Measurements from ENCODE around the genes GSE1 and GINS2.

DNA sequence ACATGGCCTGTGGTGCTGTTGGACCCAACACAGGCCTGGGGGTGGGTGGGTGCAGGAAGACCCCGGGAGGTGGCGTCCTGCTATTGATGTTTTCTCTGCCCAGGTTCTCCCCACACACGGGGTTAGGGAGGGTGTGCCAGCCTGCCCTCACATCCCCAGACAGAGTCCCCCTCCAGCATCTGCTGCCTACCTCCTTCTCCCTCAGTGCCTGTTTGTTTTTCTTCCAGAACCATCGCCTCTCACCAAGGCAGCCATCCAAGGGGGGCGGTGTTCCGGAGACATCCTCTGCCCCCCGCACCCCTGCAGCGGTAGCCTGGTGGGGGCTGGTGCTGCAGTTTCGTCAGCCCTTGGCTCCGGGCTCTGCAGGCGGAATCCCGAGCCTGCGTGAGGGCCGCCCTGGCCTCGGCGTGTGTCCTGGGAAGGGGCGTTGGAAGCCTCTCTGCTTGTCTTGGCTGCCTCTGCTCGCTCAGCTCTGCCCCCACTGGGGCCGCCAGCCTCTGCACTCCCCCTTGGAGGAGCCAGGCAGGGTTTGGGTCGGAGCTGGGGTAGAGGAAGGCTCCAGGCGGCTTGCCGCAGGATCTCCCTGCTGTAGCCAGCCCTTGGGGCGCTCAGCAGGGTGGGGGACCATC, 125.9 kb upstream of the CIBAR2 start:
- PRO-cap: no peak

DNA sequence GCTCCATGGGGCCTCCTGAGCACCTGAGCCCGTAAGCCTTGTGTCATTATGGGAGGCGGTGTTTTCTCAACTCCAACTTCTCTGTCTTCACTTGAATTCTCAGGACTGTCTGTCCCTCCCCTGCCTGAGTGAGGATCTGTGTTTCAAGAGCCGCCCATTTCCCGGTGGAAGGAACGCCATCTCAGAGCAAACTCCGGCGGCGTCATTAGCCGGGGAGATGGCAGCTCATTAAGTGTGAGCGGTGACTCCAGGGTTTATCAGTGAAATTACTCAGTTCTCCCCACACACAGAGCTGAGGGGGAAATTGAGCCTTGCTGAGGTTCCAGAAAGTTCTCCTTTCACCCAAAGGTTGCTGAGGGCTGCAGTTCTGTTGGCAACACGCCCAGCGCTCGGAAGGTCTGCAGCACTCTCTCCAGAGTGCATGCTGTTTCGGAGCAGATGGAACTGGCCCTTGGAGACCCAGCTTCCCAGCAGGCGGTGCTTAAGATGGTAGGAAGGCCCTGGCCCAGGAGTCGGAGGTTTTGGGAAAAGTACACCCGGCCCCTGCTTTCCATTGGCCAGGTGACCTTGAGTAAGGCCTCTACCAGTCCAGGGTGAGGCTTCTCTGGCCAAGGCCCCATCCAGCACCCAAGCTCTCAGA, 167.5 kb upstream of the CIBAR2 start:
- PRO-cap: no peak

- PRO-cap: no peak
These were observed 198.9 kb upstream of the CIBAR2 start for GRCh38 chr16:85311037-85311635.

- PRO-cap: no peak
These were observed 226.6 kb upstream of the CIBAR2 start for GRCh38 chr16:85338923-85339167.

DNA sequence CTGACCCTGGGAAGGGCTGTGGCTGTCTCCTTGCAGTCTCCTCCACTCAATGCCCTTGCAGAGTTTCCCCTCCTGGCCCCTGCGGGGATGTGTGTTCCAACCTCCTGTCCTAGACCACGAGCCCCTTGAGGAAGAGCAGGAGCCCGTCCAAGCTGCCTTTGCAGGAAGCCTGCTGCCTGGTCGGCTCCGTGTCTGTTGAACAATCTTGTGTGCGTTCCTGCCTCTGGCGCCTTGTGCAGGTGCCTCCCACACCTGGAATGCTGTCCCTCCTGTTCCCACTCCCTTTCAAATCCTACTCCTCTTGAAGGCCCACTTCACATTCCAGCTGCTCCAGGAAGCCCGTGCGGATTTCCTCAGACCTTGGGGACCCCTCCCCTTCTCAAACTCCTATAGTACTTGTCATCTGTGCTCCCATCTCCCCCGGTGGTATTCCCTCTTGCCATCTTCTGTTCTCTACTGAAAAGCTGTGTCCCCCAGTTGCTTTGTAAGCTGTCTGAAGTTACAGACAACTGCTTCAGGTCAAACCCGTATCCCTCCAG, 241.6 kb upstream of the CIBAR2 start:
- PRO-cap: unidirectional peak, minus-strand start at position 207 of the sequence; unidirectional peak, minus-strand start at position 233 of the sequence

DNA sequence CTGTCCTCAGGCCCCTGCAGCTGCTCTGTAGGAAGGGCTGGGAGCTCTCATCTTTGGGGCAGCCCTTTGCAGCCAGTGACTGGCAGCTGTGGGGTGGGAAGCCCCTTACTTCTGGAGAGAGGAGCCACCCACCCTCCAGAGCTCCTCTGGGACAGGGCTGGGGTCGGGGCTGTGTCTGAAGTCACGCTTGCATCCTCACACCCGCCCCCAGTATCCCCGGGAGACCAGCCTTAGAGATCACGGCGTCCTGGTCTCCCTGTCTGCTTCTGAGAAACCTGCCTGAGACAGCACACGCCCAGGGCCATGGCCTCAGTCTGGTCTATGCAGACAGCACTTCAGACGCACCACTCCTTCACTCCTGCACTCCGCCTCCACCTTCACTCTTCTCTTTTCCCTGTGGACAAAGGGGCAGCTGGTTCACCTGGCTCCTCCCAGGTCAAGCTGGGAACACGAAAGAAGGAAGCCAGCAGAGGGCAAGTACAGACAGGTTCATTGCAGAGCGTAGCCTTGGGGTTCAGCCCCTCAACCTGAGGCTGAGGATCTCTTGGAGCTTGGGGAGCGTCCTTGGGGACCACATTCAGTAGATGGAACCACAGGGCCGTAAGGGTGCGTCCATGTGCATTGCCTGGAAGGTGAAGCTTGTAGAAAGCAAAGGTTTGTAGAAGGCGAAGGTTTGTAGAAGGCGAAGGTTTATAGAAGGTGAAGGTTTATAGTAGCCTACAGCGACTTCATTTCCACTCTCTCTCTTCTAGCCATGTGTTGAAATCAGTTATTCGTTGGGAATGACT, 247.9 kb upstream of the GSE1 start:
- PRO-cap: no peak

- PRO-cap: no peak
These were observed 230.1 kb upstream of the GSE1 start for GRCh38 chr16:85383015-85383495.

DNA sequence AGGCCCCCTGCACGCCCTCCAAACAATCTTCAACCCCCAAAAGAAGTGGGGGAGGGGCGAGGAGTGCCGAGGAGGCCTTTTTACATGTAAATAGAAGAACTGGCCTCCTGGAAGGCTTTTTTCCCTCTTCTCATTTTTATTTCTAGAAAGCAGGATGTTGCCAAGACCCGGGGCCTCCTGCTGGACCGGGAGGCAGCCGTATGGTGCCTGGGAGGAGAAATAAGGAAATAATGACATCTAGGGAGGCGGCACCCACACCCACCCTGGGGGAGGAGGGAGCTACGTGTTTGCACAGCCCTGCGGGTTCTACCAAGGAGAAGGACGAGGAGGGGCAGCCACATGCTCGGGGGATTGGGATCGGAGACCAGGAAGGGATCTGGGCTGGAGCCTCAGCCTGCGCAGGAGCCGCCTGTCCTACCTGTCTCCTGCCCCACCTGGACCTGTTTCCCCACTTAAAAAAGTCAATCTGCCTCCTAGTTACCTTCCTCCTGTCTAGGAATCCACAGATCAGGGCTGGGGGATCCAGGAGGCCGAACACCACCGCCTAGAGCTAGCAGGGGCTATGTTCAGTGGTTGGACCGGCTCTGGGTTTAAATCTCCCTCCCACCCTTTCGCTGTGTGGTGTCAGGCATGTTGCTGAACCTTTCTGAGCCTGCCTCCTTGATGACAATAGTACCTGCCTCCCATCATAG, 175.7 kb upstream of the GSE1 start:
- PRO-cap: no peak

GRCh38 chr16:85539394-85540245, 73.5 kb upstream of the GSE1 start:
- PRO-cap: no peak

- PRO-cap: no peak
These were observed 29.6 kb upstream of the GSE1 start for GRCh38 chr16:85583155-85584201.

- PRO-cap: no peak
These were observed 20.6 kb upstream of the GSE1 start for GRCh38 chr16:85592263-85593270.

GRCh38 chr16:85599052-85599990, 13.8 kb upstream of the GSE1 start:
- PRO-cap: no peak

GRCh38 chr16:85612553-85613672, at the start of gene GSE1:
Gene GSE1 (plus strand): TSS chr16:85613322.
- PRO-cap: bidirectional peak, plus-strand start at chr16:85613331, minus-strand start at chr16:85613115; bidirectional peak, plus-strand start at chr16:85613588, minus-strand start at chr16:85613522

DNA sequence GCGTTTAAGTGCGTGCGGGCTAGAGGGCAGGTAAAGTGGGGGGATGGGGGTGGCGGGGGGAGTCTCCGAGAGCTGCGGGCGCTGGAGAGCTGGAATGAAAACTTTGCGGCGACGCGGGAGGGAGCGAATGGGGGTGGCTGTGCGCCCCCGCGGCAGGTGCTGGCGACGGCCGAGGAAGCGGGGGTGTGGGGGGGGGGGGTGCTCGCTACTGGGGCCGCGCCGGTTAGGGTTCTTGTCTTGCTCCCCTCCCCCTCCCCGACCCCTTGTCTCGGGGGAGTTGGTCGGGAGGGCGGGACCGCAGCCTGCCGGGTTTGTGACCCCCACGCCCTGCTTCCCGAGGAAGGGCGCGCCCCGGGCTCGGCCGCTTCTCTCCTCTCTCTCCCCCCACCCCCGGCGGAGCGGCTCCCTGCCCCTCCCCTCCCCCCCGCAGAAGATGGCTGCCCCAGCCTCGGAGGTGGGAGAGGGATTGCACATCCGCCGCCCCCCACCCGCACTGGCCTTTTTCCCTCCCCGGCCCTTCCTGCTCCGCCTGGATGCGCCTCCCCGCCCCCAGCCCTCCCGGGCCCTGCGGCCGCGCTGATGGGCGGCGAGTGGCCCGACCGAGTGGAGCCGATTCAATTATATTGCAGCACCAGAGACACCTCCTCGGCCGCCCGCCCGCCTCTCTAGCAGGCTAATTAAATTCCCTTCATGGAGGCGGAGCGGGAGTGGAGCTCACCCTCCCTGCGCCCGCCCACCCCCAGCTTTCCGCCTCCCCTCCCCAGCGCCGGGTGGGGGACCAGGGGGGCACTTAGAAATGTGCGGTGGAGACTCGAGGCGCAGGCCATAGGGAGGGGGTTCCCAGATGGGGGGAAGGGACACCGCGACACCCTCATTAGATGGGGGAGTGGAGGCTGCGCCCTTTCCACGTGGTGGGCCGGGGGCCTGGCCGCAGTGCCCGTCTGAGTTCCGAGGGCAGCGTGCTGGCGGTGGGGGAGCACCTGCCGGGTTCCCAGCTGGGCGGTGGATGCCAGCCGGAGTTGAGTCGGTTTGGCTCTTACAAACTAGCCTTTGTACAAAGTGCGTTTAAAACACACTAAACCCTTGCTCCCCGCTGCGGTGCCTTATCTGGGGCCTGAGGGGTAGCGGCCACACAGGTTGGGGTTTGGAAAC, 927 bp downstream of the GSE1 start:
- PRO-cap: bidirectional peak, plus-strand start at position 600 of the sequence, minus-strand start at position 495 of the sequence; bidirectional peak, plus-strand start at position 951 of the sequence, minus-strand start at position 667 of the sequence

- PRO-cap: unidirectional peak, plus-strand start at chr16:85638108
These were observed 24.8 kb downstream of the GSE1 start for GRCh38 chr16:85637694-85638450.

DNA sequence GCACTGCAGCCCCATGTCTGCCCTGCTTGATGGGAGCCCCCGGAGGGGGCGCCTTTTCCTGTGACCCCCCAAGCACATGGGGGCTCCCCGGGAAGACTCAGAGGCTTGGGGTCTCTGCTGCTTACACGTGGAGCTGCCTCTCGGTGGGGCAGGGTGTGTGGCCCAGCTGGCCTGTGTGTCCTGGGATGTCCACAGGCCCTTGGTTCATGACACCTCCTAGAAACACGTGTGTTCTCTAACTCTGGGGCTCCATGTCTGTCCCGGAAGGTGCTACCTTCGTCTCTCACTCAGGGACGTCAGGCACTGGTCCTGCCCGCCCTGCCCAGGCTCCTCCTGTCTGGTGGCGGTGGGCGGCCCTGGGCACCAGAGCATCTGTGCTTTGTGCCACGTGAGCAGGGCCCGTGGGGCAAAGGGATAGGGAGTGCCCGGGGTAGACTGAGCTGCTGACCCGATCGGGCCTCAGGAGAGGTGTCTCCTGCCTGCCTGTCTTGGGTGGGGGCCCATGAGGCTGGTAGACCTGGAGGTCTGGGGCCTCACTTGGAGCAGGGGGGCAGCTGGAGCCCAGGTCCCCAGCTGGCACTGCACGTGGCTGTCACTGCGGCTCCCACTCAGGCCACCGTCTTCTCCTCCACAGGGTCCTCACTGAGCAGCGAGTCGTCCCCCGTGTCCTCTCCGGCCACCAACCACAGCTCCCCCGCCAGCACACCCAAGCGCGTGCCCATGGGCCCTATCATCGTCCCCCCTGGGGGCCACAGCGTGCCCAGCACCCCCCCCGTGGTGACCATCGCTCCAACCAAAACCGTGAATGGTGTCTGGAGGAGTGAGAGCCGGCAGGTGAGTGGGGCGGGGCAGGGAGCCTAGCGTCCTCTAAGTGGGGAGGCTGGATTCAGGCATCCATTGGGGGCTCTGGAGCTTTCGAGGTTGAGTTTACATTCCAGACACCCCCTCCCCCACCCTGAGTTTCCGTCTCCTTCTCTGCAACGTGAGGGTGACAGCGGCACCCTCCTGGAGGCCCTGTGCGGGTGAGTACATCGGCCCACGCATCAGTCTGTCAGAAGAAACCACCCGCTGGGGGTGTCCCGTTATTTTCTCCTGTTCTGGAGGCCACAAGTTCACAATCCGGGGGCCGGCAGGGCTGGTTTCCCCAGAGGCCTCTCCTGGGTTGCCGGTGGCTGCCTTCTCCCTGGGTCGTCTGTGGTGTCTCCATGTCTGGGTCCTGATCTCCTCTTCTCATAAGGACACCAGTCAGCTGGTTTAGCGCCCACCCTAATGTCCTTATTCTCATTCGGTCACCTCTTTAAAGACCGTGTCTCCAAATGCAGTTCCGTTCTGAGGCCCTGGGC, 35.3 kb downstream of the GSE1 start:
- PRO-cap: no peak

DNA sequence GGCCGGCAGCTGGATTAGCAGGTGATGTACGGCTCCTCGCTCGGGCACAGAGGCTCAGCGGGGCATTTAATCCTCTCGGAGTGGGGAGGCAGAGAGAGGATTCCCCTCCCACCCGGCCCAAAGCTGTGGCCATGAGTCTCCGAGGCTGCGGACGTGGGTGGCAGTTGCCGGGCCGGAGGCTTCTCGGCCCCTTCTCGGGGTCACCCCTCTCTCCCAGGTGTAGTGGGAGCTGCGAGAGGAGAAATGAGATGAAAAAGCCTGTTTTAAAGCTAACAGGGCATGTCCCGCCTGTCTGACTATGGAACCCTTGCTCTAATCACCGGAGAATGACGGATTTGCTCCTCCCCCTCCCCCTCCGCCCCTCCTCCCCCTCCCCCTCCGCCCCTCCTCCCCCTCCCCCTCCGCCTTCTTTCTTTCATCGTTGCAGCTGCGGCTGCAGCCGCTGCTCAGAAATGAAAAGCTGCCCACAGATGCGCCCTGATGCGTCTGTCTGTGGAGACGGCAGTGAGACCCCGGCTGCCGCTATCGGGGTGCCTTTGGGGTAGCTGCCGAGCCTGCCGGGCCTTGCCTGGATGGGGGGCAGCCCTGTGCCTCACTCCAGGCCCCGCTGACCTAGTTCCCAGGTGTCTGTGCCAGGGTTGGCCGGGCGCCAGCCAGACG, 37.7 kb downstream of the GSE1 start:
- PRO-cap: no peak

DNA sequence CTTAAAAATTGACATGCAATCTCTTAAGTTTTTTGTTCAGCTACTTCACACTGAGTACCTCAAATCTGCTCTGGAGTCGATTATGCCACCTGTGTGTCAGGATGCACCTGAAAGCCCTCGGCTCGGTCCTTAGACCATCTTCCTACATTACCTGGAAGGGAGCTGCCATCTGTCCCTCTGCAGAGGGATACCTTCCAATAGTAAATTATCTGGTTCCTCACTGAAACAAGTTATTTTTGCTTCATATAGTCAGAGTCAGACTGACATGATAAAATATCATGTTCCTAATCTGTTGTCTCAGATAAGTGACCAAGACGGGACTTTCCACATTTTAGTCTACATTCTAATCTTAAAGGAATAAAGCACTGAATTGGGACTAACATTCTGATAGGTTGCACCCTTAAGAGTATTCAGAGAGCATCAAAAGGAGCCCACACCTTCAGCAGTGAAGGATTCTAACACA, 13.6 kb downstream of the GINS2 start:
- PRO-cap: no peak

DNA sequence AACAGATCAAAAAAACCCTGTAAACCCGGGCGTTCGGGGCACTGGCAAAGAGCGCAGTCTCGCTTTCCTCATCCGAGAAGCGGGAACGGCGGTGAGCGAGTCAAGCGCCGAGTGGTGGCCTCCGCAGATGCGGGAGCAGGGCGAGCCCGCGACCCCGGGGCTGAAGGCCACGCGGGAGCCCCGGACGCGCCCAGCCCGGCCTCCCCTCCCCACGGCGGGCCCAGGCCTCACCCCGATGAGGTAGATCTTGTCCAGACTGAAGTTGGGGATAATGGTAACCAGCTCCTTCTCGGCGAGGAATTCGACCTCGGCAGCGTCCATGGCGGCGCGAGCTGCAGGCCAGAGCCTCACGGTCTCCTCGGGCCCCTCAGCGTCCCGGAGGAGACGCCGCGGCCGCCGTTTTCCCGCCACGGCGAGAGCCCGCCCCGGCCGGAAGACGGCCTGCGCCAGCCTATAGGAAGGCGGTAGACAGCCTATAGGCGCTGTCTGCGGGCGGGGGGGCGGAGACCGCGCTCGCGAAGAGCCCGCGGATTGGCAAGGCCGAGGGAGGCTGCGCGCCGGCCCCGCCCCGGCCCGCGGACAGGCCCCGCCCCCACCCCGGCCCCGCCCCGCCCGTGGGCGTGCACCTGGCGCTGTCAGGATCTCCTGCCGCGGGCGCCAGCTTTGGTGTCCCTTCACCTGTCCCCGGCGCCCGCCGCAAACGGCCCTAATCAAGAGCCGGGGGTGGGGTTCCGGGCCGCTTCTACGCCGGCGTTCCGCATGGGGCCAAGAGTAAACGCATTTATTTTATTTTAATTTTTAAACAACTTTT, at the start of gene GINS2:
TSS of gene GINS2 (minus strand) at position 377 of the 811 bp plus-strand sequence.
- PRO-cap: bidirectional peak, plus-strand start at position 666 of the sequence, minus-strand start at position 406 of the sequence

GRCh38 chr16:85699533-85700073, 10.8 kb upstream of the GINS2 start:
- PRO-cap: no peak

All from sciatic nerve (tissue), 1 donor.